Measurements from ENCODE around the gene ZFP1.

GRCh38 chr16:75070003-75070558 lies 46.5 kb downstream of the LDHD start:
- RRBS: no CpG with 5 or more reads among the region's 6 CpGs

DNA sequence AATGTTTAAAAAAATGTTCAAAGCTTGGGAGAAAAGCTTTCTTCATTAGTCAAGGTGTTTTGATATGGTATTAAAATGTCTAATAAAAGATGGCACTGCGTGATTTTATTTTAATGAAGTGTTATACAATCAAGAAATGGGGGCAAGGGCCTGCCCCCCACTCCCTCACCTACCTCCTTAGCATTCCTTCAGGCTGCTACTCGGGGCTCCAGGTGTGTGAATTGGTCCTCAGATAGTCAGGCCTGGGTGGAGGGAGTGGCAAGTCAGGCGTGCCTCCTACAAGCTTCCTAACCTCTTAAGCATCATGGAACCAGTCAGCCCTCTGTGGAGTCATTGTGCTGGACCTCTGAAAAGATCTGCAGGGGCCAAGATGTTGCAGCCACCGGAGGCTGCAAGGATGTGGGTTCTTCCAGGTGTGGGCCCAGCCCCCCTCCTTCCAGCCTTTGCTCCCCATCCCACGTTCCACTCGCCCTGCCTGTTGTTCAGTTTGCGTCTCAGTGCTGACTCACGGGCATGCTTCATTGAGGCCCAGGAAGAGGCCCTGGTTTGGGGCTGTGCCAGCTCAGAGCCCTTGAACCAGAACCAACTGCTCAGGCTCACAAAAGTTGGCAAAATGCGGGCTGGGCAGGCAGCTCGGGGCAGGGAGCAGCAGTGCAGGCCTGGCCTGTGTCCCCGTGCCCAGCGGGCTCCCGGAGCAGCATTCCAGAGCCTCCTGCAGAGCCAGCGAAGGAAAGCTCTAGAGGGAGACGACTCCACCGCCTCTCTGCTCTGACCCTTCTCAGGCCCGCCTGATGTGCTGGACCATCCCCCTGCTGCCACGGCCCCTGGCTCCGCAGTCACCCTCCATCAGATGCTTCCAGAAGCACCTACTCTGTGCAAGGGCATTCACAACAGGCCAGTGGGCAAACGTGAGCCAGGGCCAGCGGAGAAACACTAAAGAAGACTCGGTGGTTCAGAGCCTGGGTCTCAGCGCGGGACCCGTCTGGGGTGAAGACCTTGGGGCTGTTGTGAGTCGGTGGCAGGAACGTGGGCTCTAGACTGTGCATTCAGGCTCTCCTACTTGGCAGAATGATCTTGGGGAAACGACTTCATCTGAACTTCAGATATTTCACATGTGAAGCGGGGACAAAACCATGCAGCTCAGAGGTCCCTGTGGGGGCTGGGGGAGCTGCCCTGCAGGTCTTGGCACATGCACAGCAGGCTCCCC lies 7.6 kb downstream of the LDHD start:
- RRBS: no CpG with 5 or more reads among the region's 29 CpGs

DNA sequence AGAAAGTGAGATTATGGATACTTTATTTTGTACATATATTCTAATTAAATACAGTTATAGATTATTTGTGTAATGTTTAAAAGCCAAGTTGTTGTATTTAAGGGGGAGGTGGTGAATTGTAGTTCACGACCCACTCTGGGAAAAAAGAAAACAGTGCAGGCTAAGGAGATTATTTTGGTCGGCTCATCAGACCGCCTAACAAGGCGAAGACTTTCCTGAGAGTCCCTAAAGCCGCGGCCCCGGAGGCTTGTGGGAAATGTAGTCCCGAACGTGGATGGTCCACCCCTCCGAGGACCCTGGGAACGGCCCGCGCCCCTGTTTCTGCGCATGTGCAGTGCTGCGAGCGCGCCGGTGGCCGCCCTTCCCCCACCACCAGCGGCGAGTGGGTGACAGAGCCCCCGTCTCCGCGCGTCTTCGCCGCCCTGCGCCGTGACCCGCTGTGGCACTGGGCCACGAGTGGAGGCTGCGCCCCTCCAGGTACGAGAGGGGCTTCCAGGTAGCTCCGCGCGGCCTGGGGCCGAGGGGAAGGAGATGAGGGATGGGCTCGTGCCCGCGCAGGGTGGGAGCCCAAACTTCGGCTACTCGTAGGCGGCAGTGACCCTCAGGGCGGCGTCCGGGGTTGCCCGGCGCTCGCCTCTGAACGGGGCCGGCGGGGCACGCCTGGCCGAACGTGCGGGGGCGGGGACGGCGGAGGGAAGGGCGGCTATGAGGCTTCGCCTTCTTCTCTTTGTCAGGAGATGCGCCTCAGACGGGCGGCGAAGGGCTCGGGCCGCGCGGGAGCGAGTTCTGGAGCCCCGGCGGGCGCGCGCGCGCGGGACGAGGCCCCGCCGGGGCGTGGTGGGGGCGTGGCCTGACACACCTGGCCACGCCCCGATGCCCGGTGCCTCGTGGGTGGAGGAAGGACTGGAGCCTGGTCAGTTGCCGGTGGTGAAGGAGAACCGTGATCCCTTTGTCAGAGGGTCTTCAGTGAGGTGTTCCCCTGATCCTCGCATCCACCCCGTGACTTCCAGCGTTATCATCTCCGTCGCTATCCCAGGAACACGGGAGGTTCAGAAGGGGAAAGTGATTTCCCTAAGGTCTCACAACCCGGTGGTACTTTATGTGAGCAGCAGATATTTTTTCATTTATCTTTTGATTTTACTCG lies at the start of gene ZFP1:
Gene ZFP1, plus strand, starts transcription at position 358 of the 1,144 bp plus-strand sequence.
- RRBS: 2% methylated on average over 14 of the region's 97 CpGs

- RRBS: no CpG with 5 or more reads among the region's 7 CpGs
Observed at GRCh38 chr16:75305065-75305996, 53.9 kb upstream of the BCAR1 start.

DNA sequence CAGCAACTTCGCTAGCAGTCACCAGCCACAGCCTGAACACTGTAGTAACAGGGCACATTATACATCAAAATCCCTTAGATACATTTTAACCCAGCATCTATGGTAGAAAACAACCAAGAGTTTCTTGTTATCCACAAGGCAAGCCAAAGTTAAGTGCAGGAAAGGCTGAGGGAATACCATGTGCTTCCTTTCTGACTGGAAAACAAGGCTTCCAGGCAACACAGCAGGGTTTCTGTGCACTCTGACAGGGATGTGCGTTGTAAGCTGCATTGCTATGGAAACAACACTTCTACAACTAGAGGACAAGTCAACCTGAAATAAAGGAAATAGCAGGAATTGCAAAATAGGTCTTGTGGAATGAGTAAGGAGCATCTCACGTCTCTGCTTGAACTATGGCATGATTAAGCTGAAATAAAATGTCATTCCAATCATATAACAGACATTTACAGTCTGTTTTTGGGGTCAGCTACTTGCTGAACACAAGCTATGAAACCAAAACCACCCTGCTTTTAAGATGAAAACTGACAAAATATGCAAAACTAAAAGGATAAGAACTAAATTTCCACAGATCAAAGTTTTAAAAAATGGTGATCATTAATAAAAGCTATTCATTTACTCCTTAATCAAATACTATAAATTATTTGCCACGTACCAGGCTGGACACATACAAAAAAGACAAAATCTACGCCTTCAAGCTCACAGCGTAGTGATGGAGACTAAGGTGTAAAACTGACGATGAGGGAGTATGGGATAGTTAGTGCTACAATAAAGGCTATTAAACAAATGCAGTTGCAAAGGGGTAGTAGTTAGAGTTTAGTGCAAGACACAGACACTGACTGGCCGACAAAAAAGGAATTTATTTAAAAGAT lies 55.2 kb downstream of the CFDP1 start:
- RRBS: no CpG with 5 or more reads among the region's 8 CpGs

- RRBS: no CpG with 5 or more reads among the region's 5 CpGs
Observed at GRCh38 chr16:75412381-75412962, 20.8 kb downstream of the CFDP1 start.

- RRBS: no CpG with 5 or more reads among the region's 5 CpGs
Observed at GRCh38 chr16:75445274-75445607, 11.9 kb upstream of the CFDP1 start.

GRCh38 chr16:75590965-75591470 lies 24.8 kb downstream of the GABARAPL2 start:
- RRBS: no CpG with 5 or more reads among the region's 4 CpGs

GRCh38 chr16:75827493-75827767 lies 101.1 kb upstream of the CPHXL start:
- RRBS: no CpG with 5 or more reads among the region's 16 CpGs

- RRBS: no CpG with 5 or more reads among the region's 4 CpGs
Observed at GRCh38 chr16:76879340-76879812, 311.6 kb upstream of the MON1B start.

- RRBS: 2% methylated on average over 16 of the region's 63 CpGs
Observed at GRCh38 chr16:77212663-77213386, 13.6 kb downstream of the SYCE1L start.

GRCh38 chr16:77775209-77775492 lies 13.2 kb upstream of the VAT1L start:
- RRBS: no CpG with 5 or more reads among the region's 1 CpG

GRCh38 chr16:78003123-78003488 lies 19.2 kb upstream of the CLEC3A start:
- RRBS: 5% methylated on average over 1 of the region's 7 CpGs

DNA sequence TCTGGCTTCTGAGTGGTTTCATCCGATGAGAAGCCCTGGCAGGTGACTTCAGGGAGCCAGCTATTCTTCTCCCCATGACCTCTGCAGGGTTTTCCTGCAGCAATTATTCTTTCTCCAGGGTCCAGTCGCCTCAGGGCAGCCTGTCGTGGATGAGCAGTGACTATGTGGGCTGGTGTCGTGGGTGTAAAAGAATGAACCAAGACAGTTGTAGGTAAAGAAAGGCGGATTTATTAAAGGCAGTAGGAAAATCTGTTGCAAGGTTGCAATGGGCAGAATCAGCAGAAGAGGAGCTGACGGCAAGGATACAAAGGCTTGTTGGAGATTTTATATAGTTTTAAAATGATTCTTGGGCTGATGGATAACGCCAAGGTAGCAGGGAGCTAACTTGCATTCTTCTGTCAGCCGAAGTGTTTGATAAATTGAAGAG lies 6.9 kb upstream of the WWOX start:
- RRBS: no CpG with 5 or more reads among the region's 8 CpGs

- RRBS: no CpG with 5 or more reads among the region's 5 CpGs
Observed at GRCh38 chr16:78284671-78285217, 185.3 kb downstream of the WWOX start.

GRCh38 chr16:78443682-78444308 lies 344.3 kb downstream of the WWOX start:
- RRBS: no CpG with 5 or more reads among the region's 10 CpGs

DNA sequence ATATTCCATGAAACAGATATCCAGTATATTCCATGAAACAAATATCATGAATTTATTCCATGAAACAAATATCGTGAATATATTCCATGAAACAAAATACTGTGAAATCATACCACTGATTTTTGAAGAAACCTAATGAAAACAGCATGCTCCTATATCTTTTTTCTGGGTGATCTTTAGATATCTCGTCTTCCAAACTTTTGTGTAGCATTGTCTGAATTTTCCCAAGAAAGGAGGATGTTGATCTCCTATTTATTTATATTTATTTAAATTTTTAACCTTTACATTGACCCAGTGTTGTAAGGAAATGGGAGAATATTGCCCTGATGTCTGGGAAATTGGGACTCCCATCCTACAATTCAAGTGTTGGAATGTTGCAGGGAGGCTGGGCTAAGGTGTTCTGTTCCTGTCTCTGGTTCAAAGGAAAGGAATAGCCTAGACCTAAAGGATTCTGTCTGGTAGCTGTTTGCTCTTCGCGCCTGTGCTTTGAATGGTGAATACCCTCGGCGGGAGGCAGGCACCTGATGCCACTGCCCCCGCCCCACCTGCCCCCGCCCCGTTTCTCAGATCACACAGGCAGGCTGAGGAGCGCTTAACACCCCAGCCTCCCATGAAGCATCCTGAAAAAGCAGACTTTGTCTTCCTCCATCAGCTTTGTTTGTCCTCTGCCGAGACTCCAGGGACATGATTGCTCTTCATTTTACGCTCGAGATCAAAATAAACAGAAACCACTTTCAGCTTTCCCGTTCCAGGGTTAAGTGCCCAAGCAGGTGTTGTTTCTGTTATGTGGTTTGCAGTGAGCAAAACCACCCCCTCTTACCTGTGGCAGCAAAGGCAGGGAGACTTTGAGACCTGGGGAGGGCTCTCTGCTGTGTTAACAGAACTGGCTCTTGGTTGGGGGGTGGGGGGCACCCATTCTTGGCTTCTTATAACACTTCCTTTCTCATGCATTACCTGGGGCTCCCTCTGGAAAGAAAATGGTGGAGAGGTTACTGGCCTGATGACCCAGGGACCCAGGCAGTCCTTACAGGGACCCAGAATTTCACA lies 452.0 kb downstream of the WWOX start:
- RRBS: no CpG with 5 or more reads among the region's 14 CpGs

GRCh38 chr16:78607149-78608274 lies 508.1 kb downstream of the WWOX start:
- RRBS: no CpG with 5 or more reads among the region's 17 CpGs

- RRBS: no CpG with 5 or more reads among the region's 13 CpGs
Observed at GRCh38 chr16:78714003-78714765, 614.7 kb downstream of the WWOX start.

GRCh38 chr16:79284775-79284997 lies 315.9 kb downstream of the MAF start:
- RRBS: no CpG with 5 or more reads among the region's 7 CpGs